Left common carotid artery plus branches (tissue), 1 donor: ENCODE measurements around the gene KIAA1671.

DNA sequence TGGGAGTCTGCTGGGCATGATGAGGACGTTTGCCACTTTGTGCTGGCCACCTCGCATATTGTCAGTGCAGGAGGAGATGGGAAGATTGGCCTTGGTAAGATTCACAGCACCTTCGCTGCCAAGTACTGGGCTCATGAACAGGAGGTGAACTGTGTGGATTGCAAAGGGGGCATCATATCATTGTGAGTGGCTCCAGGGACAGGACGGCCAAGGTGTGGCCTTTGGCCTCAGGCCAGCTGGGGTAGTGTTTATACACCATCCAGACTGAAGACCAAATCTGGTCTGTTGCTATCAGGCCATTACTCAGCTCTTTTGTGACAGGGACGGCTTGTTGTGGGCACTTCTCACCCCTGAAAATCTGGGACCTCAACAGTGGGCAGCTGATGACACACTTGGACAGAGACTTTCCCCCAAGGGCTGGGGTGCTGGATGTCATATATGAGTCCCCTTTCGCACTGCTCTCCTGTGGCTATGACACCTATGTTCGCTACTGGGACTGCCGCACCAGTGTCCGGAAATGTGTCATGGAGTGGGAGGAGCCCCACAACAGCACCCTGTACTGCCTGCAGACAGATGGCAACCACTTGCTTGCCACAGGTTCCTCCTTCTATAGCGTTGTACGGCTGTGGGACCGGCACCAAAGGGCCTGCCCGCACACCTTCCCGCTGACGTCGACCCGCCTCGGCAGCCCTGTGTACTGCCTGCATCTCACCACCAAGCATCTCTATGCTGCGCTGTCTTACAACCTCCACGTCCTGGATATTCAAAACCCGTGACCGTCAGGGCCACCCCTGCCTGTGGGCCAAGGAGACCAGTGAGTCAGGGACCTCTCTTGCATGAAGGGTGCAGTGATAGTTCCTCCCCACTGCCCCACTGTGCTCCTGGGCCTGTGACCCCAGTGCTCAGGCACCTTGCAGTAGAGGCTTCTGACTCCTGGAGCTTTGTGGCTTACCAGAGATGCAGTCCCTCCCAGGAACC is 83.6 kb downstream of the BCR start:
- PRO-cap = no peak

DNA sequence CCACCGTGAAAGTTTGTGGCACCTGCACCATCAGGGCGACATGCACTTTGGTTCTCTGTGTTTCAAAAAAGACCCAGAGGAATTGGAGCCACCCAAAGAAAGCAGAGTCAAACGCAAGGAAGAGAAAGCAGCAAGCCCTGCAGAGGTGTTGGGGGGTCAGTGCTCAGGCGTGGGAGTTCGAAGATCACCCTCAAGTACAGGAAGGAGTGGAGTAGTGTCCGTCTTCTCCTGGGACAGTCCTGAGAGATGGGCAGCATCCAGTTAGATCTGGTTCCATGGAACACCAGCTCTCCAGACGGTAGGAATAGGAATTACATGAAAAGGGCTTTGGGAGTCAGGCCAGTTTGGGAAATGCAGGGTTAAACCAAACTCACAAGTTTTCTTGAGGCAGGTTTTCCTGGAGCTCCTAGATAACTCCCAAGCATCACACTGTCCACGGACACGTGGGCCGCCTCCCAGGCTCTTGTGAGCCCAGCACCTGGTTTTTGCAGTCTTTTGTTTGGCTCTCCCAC is 89.8 kb downstream of the BCR start:
- PRO-cap = no peak

DNA sequence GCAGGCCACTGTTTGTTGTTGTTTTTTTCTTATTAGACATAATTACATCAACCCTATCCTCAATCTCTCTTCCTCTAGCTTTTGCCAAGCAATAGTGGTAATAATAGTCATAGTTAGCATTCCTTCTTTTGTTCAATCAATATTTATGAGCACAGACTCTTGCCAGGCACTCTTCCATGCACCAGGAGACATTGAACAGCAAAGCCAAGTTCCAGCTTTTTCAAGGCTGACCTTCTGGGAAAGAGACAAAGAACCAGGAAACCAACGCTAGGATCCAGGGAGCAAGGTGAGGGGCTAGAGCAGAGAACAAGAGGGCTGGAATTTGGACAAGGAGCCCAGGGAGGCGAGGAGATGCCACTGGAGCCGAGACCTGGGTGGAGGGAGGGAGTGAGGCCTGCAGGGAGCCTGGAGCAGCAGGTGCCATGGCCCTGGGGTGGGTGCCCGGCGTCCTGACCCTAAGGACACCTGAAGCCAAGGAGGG is 52.8 kb downstream of the IGLL1 start:
- PRO-cap = no peak

DNA sequence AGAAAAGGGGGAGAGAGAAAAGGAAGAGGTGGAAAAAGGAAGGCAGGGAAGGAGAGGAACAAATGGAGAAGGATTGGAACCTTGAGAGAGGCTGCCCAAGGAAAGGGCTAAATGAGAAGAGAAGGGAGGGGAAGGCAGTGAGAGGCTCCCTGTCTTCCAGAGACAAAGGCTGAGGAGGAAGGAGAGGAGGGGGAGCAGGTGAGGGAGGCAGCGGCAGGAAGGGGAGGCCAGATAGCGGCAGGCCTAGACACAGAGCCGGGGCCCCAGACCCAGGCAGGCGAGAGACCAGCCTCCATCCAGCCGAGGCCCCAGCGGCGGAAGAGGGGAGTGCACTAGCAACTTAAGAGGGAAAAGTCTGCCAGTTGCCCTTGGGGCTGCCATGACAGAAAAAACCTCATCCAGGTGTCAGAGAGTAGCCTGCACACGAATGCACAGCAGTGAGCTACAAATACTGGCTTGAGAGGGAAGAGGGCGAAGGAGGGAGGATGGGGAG is 46.8 kb downstream of the IGLL1 start:
- PRO-cap = no peak

- PRO-cap = no peak
These were observed 16.3 kb downstream of the SMARCB1 start for GRCh38 chr22:23802966-23803488.

- PRO-cap = no peak
These were observed 4.1 kb downstream of the DERL3 start for GRCh38 chr22:23834656-23835174.

DNA sequence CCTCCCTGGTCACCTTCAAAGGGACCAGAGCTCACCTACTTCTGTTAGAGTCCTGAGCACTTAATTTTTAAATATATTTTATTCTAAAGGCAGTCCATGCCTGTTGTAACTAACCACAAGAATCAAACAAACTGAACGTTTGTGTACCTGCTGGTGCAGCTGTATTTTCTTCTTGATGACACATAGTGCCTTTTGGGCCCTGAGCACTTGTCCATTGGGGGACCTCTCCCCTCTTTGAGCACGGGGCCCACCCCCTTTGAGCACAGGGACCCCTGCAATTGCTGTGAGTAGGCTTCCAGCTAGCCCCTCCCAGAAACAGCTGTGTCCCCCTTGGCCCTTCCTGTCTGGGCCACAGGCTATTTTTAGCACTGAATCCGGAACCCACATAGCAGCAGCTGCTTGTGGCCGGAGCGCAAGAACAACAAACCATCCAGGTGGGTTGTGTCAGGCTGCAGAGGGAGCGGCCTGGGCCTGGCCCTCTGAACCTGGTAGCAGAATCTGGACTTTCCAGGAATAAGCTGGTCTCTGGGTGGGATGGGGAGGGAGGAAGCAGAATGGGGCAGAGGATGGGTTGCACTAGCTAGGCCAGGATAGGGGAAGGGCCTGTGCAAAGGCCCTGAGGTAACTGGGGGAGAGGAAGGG is 5.6 kb upstream of the DERL3 start:
- PRO-cap = no peak

DNA sequence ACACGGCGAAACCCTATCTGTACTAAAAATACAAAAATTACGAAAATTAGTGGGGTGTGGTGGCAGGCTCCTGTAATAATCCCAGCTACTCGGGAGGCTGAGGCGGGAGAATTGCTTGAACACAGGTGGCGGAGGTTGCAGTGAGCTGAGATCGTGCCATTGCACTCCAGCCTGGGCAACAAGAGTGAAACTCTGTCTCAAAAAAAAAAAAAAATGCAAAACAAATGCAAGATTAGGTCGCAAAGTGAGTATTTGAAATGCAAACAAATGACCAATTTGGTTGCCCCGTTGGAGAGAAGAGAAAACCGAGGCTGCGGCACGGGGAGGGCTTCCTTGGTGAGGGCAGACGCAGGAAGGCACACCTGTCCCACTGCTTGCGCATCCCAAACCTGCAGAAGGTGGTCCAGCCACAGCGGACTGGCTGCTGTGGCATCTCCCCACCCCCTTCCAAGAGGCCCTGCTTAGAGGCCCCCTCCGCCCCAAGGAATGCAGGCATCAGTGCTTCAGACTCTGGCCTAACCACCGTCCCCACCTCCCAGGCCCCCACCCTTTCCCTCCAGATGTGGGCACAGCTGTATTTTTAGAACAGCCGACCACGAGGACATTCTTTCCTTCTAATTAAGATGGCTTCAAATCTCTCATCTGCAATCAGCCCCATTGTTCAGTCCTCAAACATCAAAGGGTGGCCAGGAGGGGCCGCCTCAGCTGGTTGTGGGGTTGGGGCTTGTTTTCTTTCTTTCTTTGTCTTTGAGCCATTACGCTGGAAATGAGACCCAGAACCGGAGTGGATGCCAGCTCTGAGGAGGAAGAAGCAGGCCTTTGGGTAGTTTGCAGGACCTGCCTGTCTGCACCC is 9.2 kb upstream of the DERL3 start:
- PRO-cap = no peak

- PRO-cap = no peak
These were observed 624 bp downstream of the SLC2A11 start for GRCh38 chr22:23858278-23858719.

- PRO-cap = no peak
These were observed 3.0 kb downstream of the MIF start for GRCh38 chr22:23897147-23897694.

- PRO-cap = no peak
These were observed 55.2 kb downstream of the CABIN1 start for GRCh38 chr22:24066252-24066693.

DNA sequence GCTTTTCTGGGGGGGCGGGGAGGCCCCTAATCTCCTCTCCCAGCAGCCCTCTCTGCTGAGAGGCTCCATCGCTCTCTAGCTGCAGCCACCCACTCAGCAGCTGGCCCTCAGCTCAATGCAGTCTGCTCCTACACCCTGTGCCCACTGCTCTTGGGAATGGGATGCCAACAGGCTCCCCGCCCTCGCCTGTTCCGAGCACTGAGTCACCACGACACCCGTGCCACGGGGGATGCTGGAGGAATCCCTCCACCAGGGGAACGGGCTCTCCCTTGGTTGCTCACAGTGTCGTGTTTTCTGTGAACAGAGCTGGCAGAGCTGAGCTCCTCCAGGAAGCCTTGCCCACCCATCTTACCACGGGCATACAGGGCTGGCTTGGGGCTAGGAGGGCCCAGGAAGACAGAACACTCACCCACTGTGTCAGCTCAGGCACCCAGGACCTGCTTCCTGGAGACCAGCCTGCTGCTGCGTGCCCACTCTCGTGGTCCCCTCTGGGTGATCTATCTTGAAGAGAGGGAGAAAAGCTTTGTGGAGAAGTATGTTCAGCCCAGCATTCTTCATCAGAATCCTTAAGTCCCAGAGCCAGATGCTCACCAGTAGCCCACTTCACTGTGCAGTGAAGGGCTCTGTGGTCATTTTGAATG is 23.3 kb upstream of the SUSD2 start:
- PRO-cap = no peak

DNA sequence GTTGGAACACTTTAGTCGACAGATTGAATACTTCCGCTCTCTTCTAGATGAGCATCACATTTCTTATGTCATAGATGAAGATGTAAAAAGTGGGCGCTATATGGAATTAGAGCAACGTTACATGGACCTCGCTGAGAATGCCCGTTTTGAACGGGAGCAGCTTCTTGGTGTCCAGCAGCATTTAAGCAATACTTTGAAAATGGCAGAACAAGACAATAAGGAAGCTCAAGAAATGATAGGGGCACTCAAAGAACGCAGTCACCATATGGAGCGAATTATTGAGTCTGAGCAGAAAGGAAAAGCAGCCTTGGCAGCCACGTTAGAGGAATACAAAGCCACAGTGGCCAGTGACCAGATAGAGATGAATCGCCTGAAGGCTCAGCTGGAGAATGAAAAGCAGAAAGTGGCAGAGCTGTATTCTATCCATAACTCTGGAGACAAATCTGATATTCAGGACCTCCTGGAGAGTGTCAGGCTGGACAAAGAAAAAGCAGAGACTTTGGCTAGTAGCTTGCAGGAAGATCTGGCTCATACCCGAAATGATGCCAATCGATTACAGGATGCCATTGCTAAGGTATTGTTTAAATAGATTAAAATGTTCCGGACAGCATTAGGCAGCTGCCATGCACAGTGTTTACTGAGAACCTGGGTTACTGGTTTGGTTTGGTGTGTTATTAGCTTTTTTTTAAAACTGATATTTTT is 51.9 kb downstream of the SPECC1L start:
- PRO-cap = no peak

DNA sequence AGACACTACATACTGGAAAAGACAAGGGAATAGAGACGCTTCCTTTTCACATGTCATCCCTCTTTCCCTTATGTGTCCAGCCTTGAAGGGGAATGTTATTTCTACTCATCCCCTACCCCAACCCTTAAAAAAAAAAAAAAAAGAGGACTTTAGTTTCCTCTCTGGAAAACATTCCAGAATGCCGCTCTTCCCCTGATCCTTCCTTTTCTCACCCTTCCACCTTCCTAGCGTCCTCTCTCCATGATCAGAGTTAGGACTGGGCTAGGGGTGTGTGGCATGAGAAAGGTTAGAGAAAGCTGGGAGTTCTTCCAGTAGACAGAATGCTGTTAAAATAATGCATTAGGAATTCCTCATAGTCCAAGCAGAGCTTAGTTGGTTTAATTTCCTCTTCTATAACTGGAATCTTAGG is 37.4 kb upstream of the ADORA2A start:
- PRO-cap = no peak

DNA sequence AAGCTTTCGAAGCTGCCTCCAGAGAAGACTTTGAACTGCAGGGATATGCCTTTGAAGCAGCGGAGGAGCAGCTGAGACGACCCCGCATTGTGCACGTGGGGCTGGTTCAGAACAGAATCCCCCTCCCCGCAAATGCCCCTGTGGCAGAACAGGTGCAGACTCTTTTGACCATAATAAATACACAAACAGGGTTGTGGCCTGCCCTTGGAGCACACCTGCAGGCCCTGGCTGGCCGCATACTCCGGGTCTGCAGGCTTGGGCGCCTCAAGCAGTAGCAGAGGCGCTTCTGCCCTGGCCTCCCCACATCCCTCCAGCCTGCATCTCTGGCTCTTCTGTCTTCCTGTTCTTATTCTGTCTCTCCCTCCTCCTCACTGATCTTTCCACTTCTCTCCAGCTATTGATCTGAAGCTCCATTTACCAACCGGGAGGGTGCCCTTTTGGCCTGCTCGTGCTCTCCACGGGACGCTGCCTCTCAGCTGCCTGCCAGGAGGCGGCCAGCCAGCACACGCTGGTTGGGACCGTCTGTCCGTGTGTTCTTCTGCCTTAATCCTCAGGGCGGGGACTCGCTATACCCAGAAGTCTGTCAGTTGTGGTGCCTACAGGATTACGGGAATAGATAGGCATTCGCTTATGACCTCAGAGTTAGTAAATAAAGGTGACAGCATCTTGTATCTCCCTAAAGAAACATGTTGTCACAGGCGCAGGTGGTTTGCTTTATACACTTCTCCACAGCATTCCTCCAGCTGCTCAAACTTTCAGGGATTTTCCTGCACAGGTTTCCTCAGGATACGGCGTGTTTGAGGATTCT is 5.2 kb downstream of the UPB1 start:
- PRO-cap = no peak

DNA sequence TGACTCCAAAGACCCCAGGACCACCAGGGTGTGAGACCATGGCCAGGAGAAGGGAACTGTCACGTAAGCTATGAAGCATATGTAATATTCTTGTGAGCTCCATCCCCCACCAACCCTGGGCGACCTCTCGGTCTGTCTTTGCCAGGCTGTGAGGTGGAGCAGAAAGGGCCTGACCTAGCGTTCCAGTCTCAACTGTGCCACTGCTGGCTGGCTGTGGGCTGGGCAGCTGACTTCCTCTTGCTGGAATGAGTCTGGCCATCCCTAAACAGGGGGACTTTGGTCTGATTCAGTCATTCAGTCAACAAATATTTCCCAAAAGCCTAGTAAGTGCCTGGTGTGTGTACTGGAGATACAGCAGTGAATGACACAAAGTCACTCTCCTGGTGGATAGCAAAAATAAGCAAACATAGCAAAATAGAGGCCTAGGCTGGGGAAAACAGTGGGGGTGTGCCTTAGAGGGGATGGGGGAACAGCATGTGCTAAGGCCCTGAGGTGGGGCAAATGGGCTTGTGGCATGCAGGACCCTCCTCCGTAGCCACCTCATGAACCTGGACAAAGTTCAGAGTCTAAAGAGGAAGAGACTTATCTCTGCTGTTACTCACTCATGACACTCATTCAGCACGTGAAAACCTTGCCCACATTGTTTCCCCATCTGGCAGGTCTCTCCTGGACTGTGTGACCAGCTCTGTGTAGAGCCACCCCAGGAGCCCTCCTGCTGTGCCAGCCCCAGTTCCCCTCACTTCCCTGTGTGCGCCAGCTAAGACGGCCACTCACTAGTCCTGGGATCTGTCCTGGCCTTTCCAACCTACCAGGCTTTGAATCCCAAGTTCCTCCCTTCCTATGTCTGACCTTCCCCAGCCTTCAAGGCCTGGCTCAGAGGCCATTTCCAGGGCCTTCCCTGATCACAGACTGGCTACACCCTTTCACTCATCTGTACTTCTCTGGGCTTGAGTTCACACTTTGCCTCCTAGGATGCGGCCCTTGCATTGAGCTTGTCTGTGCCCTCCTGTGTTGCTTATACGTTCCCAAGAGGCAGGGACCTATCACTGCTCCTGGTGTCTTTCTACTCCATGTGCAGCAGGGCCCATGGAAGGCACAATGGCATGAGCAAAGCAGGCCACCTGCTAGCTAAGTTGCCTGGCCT is 4.6 kb downstream of the GUCD1 start:
- PRO-cap = no peak

GRCh38 chr22:24630771-24631478 is 27.9 kb downstream of the GGT1 start:
- PRO-cap = no peak

- PRO-cap = no peak
These were observed 79.4 kb downstream of the PIWIL3 start for GRCh38 chr22:24695016-24695668.

DNA sequence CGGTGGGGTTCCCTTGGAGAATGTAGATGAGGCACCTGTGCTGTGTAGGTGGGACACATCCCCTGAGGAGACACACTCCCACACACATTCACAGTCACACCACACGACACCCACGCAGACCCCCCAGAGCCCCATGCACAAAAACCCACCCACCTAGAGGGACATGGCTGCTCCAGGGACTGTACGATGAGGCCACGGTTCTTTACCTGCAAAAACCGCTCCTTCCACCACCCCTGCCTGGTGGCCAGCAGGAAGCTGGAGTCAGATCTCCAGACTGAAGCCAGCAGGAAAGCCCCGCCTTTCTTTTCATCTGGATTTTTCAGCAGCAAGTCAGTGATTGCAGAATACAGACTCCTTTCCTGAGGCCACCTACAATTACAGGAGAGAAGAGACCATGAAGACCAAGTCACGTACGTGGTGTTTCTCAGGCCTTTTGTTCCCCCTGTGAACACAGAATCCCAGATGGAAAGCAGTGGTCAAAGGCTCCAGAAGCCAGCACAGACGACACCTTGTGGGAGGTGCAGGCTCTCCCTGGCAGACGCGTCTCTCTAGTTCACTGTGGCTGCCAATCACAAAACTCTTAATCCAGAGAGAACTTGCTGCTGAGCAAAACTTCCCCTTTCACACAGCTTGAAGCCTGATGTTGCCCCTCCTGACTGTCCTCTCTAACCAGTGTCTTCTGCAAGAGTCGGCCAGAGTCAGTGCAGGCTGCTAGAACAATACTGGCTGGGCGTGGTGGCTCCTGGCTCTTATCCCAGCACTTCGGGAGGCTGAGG is 67.2 kb downstream of the PIWIL3 start:
- PRO-cap = no peak

DNA sequence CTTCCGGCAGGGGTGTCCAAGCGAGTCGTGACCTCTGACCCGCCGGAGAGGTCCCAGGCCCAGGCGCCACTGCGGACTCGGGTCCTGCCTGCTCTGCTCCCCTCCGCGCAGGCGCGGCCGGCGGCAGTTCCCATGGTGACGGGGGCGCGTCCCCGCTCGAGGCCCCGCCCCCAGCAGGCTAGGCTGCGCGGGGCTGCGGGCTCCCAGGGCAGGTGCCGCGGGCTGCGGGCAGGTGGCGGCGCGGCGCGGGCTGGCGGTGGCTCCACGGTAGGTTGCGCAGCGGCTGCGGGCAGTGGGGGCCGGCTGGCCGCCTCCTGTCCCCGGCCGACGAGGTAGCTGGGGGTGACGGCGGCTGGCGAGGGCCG is at the start of gene KIAA1671:
Gene KIAA1671 (plus strand): TSS at position 211 of the 365 bp plus-strand sequence.
- PRO-cap = no peak